Melanocyte of skin (primary cell): ENCODE measurements around a stretch of chr21.

- CAGE, long polyA plus RNA, 2 experiments, result no peak in any of the 2 experiments
Observed at GRCh38 chr21:16211607-16212432, 482.0 kb downstream of the USP25 start.

GRCh38 chr21:16308125-16308716 lies 578.4 kb downstream of the USP25 start:
- CAGE, long polyA plus RNA, 2 experiments, result no peak in any of the 2 experiments

- CAGE, long polyA plus RNA, 2 experiments, result no peak in any of the 2 experiments
Observed at GRCh38 chr21:16419146-16419940, 689.6 kb downstream of the USP25 start.

DNA sequence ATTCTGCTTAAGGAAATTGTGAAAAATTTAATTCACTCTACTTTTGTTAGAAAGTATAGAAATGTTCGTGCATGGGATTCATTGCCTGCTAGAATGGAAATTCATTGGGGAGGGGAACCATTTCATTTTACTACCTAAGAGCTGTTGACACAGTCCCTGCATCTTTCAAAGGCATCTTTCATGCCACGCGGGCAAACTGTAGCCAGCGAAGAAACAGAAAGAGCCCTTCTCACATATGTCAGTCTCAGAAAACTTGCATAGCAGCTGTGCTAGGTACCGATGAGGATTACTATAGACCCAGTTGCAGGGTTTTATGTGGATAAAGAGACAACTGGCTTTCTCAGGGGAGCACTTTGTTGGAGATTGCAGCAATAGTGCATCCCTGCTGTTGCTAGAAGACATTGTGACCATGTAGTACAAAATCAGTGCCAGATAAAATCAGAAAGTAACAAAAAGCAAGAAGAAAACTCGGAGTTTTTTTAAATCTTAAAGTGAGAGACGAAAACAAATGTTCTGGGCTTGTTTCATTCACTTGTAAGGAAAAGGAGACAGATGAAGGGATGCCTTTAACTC lies 803.9 kb downstream of the USP25 start:
- CAGE, long polyA plus RNA, 2 experiments, result no peak in any of the 2 experiments

DNA sequence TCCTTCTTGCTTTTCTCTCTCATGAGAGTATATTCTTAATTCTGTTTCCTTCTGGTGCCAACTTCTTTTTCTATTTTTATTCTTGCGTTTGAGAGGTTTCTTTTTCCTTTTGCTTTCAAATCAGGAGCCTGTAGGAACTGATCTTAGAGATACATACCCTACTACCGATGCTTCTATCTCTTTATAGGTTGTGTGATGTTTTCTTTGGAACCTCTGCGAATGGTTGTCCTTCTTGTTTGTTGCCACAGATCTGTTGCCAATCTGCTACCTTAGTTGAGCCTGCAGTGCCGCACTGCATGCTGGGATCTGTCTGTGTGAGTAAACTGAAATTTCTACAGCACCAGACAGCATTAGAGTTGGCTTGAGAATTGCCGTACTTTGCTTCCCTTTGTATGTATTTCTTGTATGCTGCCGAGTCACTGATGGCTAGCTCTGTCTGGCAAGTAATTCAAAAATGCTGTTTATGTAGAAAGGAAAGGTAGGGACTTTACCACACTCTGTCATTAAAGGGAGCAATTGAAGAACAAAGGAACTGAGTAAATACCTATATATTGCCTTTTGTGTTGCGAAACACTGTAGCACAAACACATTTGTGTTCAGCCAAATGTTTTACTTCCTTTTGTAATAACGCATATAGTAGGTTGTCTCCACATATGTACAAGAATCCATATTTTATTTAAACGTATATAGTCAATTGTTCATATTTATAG lies 857.3 kb downstream of the USP25 start:
- CAGE, long polyA plus RNA, 2 experiments, result no peak in any of the 2 experiments

GRCh38 chr21:17185730-17186097 lies 327.1 kb upstream of the CXADR start:
- CAGE, long polyA plus RNA, 2 experiments, result no peak in any of the 2 experiments

GRCh38 chr21:17781844-17782460 lies 37.2 kb downstream of the C21orf91 start:
- CAGE, long polyA plus RNA, 2 experiments, result no peak in any of the 2 experiments

DNA sequence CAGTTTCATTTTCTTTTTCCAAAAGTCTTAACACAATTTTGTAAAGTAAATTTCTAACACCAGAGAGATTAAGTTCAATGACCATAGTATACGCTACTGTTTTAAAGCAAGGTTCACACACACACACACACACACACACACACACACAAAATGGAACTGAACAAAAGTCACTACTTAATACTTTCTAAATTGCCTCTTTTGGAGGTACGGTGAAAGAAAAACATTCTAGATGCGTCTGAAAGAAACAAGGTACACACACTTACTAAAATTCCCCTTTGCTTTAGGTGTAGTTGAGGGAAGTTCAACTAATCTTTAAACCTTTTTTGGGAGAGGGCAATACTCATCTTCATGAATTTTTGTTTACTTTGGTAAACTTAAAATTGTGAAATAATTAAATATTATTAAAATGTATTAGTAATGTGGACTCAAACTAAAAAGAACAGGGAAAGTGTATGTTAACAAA lies 30.0 kb downstream of the C21orf91 start:
- CAGE, long polyA plus RNA, 2 experiments, result no peak in any of the 2 experiments

- CAGE, long polyA plus RNA, 2 experiments, result no peak in any of the 2 experiments
Observed at GRCh38 chr21:17795007-17795657, 24.0 kb downstream of the C21orf91 start.

GRCh38 chr21:17819539-17819907 lies 367 bp upstream of the C21orf91 start:
- CAGE, long polyA plus RNA, 2 experiments, result no peak in any of the 2 experiments

- CAGE, long polyA plus RNA, 2 experiments, result no peak in any of the 2 experiments
Observed at GRCh38 chr21:17900117-17900735, 81.1 kb upstream of the C21orf91 start.

DNA sequence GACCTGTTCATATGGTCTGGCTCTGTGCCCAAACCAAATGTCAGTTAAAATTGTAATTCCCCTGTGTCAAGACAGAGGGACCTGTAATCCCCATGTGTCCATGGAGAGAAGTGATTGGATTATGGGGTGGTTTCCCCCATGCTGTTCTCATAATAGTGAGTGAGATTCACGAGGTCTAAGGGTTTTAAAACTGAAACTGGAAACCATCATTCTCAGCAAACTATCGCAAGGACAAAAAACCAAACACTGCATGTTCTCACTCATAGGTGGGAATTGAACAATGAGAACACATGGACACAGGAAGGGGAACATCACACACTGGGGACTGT lies 823.1 kb upstream of the TMPRSS15 start:
- CAGE, long polyA plus RNA, 2 experiments, result no peak in any of the 2 experiments

DNA sequence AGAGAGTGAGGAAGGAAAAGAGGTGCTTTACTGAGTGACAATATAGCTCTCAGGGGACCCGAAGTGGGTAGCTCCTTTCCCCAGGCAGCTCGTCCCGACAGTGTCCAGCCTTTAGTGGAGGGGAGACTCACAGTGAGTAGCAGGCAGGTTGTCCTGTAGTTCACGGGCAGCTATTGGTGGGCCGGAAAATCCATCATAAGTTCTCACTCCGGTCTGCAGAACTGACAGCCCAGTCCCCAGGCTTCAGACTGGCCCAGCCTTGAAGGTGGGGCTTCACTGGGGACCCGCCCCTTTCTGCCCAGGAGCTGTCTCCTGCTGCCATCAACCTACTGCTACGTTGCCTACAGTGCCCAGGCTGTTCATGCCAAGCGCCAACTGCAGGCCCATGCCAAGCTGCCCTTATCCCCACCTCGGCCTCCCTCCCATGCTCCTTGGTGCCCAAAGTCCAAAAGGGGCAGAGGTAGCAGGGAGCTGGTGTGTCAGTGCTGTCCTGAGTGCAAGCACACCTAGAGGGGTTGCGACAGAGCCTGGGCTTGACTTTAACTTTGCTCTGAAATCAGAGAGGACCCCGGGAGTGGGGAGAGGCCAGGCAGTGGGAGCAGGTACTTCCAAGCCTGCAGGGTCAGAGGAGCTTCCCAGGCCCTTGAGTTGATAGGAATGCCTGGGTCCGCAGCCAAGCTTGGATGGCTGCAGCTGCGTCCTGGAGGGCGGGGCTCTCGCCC lies 1144.4 kb upstream of the NCAM2 start:
- CAGE, long polyA plus RNA, 2 experiments, result no peak in any of the 2 experiments

DNA sequence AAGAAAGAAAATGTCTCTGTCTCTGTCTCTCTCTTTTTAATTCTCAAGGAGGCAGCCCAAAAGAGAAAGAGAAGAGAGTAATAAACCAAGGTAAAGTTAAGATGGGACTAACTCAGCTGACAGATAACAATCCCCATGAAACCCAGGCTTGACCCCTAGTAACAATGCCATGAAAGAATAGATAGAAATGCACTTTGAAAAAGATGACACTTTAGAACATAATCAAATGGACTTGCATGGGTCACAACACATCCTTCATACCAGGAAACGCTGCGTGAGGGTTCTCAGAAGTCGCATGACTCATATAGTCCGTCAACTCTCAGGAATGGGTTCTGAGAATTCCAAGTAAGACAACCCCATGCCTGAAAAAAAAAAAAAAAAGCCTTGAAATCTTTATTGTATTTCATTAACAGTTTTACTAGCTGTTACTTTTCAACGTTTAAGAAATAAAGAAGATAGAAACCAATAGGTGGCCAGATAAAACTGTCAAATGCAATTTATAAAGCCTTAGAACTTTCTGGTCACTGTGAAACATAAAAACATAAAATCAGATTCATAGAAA lies 201.9 kb downstream of the NCAM2 start:
- CAGE, long polyA plus RNA, 2 experiments, result no peak in any of the 2 experiments

- CAGE, long polyA plus RNA, 2 experiments, result no peak in any of the 2 experiments
Observed at GRCh38 chr21:21258651-21258906, 260.4 kb downstream of the NCAM2 start.

- CAGE, long polyA plus RNA, 2 experiments, result no peak in any of the 2 experiments
Observed at GRCh38 chr21:21279129-21279401, 280.9 kb downstream of the NCAM2 start.

DNA sequence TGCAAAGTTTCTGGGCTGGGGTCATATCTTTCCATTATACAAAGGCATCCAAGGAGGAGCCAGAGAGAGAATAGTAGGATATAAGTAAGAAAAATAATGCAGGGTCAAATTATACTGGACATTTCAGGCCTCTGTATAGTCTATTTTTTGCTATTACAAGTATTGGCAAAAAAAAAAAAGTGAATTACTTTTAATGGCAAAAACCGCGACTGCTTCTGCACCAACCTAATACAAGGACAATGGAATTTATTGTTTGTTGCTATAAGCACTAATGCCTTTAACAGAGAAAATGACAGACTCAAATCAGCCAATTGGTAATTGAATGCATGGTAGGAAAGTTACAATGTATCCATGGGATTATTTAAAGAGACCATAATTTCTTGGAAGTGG lies 1061.9 kb downstream of the MRPL39 start:
- CAGE, long polyA plus RNA, 2 experiments, result no peak in any of the 2 experiments

DNA sequence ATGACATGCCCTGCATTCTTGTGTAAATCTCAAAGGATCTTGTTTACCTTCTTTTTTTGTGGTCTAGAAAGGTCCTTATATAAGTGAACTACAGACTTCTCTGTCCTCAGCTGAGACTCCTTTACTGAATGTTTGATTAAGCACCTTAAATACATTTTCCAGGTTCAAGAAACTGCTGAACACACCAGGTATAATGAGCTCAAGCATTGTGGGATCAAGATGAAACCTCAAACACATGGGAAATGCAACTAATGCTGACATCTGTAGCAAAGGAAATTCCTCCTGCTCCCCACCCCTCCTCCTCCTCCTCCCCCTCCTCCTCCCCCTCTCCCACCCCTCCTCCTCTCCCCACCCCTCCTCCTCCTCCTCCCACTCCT lies 234.0 kb downstream of the MRPL39 start:
- CAGE, long polyA plus RNA, 2 experiments, result no peak in any of the 2 experiments

- CAGE, long polyA plus RNA, 2 experiments, result no peak in any of the 2 experiments
Observed at GRCh38 chr21:25898725-25899014, 163.9 kb downstream of the GABPA start.

- CAGE, long polyA plus RNA, 2 experiments, result no peak in any of the 2 experiments
Observed at GRCh38 chr21:25970269-25971019, 200.1 kb downstream of the APP start.